ENCODE results near the genes CT47A10, THOC2 and AIFM1.

DNA sequence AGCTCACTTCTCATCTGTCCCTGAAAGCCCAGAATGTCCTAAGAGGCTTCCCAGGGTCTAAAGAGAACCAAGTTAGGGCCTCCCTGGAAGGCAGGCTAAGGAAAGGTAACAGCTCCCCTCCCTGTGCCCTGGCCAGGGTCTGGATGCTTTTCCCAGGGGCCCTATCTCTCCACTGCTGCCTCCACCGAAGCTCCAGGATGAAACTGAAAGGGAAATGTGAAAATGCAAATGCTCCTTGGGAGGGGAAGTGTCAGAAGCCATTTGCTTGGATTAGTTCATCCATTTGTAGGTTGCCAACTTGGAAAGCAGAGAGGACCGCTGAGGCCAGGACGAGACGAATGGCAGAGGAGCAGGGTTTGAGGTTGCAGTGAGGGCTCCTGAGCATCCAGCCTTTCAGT lies 46.0 kb upstream of the PGRMC1 start:
- PRO-cap: no peak
- RAMPAGE, long total RNA, 4 experiments: no peak in any of the 4 experiments

DNA sequence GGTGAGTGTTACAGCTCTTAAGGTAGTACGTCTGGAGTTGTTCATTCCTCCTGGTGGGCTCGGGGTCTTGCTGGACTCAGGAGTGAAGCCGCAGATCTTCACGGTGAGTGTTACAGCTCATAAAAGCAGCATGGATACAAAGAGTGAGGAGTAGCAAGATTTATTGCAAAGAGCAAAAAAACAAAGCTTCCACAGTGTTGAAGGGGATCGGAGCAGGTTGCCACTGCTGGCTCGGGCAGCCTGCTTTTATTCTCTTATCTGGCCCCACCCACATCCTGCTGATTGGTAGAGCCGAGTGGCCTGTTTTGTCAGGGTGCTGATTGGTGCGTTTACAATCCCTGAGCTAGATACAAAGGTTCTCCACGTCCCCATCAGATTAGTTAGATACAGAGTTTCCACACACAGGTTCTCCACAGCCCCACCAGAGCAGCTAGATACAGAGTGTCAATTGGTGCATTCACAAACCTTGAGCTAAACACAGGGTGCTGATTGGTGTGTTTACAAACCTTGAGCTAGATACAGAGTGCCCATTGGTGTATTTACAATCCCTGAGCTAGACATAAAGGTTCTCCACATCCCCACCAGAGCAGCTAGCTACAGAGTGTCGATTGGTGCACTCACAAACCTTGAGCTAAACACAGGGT lies 26.5 kb upstream of the PGRMC1 start:
- PRO-cap: no peak
- RAMPAGE, long total RNA, 4 experiments: no peak in any of the 4 experiments

GRCh38 chrX:119481670-119482135 lies 13.5 kb downstream of the SLC25A5 start:
- PRO-cap: no peak
- RAMPAGE, long total RNA, 4 experiments: no peak in any of the 4 experiments

- PRO-cap: unidirectional peak, plus-strand start at chrX:119618648
- RAMPAGE, long total RNA, 4 experiments: no peak in any of the 4 experiments
These were observed 44.1 kb downstream of the UBE2A start for GRCh38 chrX:119618376-119618987.

DNA sequence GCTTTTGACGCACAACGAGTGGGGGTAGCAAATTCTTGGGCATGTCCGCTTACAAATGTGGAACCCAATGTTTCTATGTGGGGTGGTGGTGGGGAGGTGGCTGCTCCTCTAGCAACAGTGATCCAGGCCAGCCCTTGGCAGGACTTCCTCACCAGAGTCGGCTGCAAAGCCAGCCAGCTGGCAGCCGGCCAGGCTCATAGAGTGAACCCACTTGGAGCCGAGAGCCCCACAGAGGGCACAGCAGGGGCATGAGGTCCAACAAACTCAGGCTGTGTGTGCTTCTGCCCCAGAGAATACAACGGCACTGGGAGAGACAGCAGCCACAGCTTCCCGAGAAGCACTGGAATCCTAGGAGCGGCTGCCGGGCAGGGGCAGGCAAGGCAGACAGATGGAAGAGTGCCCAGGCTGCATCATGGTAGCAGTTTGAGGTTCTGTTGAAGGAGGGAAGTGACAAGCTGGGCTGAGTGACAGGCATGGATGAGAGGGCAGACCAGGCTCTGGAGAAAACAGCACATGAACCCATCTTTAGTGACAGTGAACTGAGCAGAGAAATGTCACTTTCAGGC lies 23.5 kb upstream of the SOWAHD start:
- PRO-cap: no peak
- RAMPAGE, long total RNA, 4 experiments: no peak in any of the 4 experiments

- PRO-cap: no peak
- RAMPAGE, long total RNA, 4 experiments: no peak in any of the 4 experiments
These were observed 4.3 kb downstream of the SOWAHD start for GRCh38 chrX:119762701-119763128.

GRCh38 chrX:119942683-119943040 lies 889 bp downstream of the NKAP start:
- PRO-cap: no peak
- RAMPAGE, long total RNA, 4 experiments: no peak in any of the 4 experiments

DNA sequence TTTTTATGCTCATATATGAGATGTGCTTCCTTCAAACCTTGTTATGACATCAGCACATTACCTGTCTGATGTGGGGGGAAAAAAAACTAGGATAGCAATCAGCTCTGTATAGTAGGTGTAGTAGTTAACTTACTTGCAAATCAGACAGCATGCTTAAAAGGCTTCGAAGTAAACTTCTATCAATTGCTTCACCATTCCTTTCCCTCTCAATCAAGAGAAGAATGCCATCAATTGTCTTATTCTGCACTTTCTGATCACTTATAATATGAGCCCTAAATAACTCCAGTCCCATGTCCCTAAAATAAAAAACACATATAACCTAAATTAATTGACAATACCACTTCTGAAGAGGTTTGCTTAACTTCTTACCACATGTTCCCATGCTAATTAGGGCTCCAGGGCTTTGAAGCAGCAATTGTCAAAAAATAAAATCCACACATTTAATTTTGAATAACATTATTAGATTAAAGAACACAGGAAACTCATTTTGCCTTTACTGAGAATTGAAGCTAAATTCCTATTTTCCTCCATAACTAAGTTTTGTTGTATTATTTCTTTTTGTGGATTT lies 16.3 kb downstream of the CUL4B start:
- PRO-cap: no peak
- RAMPAGE, long total RNA, 4 experiments: no peak in any of the 4 experiments

DNA sequence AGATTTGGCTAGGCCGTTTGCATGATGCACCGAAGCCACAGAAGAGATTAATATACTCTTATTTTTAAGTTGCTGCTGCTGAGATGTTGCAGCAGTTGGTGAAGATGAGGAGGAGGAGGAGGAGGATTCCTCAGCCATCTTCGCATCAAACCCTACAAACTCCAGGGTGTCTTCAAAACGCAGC lies 714 bp downstream of the CUL4B start:
- PRO-cap: no peak
- RAMPAGE, long total RNA, 4 experiments: no peak in any of the 4 experiments

DNA sequence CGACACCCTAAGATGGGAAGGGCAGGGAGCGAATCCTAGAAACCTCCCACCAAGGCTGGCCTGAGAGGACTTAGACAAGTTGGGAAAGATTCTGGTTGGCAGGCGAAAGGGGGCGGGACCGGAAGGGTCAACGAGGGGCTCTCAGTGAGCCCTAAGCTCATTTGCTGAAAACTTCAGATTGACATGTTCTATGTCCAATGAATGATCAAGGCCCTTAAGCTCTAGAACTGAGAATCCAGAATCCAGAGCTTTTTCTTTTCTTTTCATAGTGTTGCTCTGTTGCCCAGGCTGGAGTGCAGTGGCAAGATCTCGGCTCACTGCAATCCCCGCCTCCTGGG lies at the start of gene CT47A10:
Gene CT47A10, minus strand, starts transcription at position 100 of the 338 bp plus-strand sequence.
- PRO-cap: no peak
- RAMPAGE, long total RNA, 4 experiments: no peak in any of the 4 experiments

GRCh38 chrX:122131960-122132309 lies 1052.1 kb upstream of the GRIA3 start:
- PRO-cap: unidirectional peak, plus-strand start at chrX:122132112
- RAMPAGE, long total RNA, 4 experiments: no peak in any of the 4 experiments

- PRO-cap: no peak
- RAMPAGE, long total RNA, 4 experiments: no peak in any of the 4 experiments
These were observed 1.0 kb downstream of the GRIA3 start for GRCh38 chrX:123185080-123185527.

GRCh38 chrX:123694549-123695020 lies 38.3 kb downstream of the THOC2 start:
- PRO-cap: no peak
- RAMPAGE, long total RNA, 4 experiments: no peak in any of the 4 experiments

DNA sequence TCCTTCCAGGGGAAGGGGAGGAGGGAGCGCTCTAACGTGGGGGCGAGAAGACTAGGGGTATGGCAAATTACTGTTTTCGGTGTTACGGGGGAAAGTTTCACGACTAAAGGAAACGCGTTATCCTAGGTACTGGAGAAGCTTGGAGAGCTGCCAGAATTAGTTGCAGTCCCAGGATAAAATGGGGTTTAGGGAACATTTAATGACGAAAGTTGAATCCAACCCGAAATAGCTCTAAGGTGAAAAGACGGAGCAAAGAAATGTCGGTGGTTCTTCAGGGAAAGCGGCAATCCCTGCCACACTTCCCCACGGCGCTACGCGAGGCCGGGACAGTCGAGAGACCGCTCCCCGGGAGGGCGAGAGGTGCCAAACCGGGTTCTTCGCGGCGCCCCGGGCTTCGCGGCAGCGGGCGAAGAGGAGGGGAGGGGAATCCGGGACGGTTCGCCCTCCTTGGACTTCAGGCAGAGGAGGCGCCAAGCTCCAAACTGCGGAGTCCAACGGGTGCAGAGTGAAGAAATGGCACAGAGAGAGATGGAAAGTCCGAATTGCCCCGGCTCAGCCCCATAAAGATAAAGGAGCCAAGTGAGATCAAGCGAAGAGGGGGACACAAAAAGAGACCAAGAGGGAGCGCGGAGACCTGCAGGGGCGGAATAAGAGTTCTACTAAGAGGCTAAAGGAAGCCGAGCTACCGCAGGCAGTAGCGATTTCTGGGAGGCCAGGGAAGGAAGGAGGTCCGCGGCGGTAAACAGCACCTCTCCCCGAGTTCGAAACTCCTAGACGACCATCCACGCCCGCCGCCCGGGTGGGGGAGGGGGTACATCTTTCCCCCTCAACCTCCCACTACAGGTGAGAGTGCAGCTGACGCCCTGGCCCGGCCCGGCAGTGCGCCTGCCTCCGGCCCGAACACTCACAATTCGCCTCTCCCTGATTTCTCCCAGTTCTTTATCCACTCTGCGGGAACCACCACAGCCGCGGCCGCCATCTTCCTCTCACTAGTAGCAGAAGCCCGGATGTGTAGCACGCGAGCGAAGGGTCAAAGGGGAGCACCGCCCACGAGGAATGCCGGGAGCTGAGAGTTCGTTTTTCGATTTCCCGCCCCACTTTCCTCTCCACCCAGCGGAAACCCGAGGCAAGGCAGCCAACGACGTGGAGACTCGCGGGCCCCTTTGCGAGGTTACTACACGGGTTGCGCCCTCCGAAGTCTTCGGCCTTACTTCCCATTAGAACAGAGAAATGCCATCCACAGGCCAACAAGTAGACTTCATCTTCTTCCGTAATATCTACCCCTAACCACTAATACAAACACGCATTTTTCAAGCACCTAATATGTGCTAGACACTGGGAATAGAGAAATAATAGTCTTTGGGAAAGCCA lies at the start of gene THOC2:
Gene THOC2, minus strand, starts transcription at position 1,009 of the 1,371 bp plus-strand sequence.
- PRO-cap: bidirectional peak, plus-strand start at position 1,116 of the sequence, minus-strand start at position 991 of the sequence
- RAMPAGE, long total RNA, 4 experiments: start-site peak on the minus strand in 4 of 4 experiments, centred at positions 989 to 1,016 of the sequence, 93 to 312 reads per replicate

GRCh38 chrX:123951971-123952367 lies 9.5 kb upstream of the STAG2 start:
- PRO-cap: no peak
- RAMPAGE, long total RNA, 4 experiments: no peak in any of the 4 experiments

- PRO-cap: unidirectional peak, minus-strand start at chrX:123962827; bidirectional peak, plus-strand start at chrX:123963259, minus-strand start at chrX:123963073
- RAMPAGE, long total RNA, 4 experiments: no peak in any of the 4 experiments
These were observed 1.6 kb downstream of the STAG2 start for GRCh38 chrX:123962619-123963938.

DNA sequence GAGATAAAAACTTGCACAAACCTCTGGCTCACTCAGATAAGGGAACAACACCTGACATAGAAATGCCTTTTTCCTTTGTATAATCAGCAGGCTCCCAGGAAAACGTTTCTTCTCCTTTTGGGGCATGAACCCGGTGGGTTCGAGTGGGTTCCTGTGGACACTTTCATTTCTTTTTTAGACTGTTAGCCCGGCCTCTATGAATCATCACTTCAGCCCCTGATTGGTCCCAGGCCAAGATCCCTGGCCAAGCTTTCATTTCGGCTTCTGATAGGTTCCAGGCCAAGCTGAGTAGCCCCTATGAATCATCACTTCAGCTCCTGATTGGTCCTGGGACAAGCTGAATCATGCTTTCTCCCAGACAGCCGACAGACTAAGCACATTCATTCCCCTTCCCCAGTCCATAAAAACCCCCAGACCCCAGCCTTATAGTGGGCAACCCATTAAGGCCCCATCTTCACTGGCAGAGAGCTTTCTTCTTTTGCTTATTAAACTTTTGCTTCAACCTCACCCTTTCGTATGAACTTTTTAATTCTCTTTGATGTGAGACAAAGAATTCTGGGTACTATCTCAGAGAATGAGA lies 407.9 kb downstream of the DCAF12L2 start:
- PRO-cap: bidirectional peak, plus-strand start at position 347 of the sequence, minus-strand start at position 176 of the sequence
- RAMPAGE, long total RNA, 4 experiments: no peak in any of the 4 experiments

- PRO-cap: no peak
- RAMPAGE, long total RNA, 4 experiments: no peak in any of the 4 experiments
These were observed 275 bp upstream of the OCRL start for GRCh38 chrX:129539892-129540075.

DNA sequence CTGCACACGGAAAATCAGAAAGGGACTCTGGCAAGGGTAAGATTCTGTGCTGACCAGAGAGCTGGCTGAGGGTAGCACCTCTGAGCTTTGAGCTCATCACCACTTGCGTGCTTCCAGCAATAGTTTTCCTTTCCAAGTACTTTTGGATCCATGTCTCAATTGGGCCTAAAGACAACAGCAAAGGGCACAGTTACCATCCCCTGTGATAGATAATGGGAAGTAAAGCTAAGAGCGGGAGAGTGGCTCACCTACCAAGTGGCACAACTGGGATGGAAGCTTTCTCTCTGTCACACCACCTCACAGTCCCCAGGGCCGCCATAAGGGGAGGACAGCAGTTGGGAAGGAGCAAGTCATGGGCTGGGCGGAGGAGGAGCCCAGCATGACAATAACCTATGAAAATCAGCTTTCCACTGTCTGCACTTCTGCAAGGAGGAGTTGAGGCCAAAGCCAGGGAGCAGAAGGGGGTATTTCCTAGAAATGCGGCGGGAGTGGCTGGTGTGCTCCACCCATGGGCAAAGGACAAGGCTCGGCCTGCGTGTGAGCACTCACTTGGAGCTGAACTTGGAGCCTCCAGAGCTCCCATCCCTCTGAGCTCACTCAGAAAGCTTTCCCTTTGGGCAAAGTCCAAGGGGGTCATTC lies 18.7 kb downstream of the APLN start:
- PRO-cap: no peak
- RAMPAGE, long total RNA, 4 experiments: no peak in any of the 4 experiments

DNA sequence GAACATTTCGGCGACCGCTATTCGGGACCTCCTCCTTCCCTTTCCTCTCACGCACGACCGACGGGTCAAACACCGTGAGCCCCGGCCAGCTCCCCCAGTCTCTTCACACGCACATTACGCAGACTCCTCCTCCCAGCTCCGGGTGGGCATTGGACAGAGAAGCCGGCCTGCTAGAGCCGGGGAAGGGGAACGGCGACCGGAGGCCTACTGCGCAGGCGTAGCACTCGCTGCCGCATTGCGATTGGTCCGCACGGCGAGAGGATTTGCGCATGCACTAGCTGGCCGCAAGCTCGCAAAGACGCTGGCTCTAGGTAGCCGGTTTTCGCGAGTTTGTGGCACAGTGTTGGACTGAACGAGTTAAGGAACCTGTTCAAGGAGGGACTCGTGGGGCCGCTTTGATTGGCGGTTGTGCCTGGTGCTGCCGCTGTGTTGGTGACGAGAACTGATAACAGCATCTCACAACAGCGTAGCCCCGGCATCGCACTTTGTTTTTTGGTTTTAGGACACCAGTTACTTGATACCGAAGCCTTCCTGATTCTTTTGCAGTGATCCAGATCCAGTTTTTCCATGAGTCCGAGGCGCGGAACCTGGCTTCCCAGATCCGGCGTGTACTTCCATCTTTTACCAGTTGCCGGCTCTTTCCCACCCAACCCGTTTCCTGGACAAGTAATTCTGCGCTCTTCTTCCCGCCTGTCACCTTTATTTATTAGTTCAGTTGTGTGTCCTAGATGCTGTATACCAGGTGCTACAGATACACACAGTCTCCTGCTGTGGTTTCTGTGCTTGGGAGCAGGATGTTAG lies at the start of gene AIFM1:
Gene AIFM1, minus strand, starts transcription at position 191 of the 801 bp plus-strand sequence.
- PRO-cap: bidirectional peak, plus-strand start at position 295 of the sequence, minus-strand start at position 148 of the sequence; bidirectional peak, plus-strand start at position 709 of the sequence, minus-strand start at position 487 of the sequence
- RAMPAGE, long total RNA, 4 experiments: start-site peak on the minus strand in 3 of 4 experiments, centred at positions 72 to 196 of the sequence, 10 to 53 reads per replicate

Data from esophagus squamous epithelium (tissue), 4 donors.